ENCODE data around the genes KRTAP10-4, KRTAP10-6, KRTAP10-7 and KRTAP12-2.

GRCh38 chr21:43809375-43809788 lies 20.0 kb downstream of the RRP1 start:
- PRO-cap = no peak

DNA sequence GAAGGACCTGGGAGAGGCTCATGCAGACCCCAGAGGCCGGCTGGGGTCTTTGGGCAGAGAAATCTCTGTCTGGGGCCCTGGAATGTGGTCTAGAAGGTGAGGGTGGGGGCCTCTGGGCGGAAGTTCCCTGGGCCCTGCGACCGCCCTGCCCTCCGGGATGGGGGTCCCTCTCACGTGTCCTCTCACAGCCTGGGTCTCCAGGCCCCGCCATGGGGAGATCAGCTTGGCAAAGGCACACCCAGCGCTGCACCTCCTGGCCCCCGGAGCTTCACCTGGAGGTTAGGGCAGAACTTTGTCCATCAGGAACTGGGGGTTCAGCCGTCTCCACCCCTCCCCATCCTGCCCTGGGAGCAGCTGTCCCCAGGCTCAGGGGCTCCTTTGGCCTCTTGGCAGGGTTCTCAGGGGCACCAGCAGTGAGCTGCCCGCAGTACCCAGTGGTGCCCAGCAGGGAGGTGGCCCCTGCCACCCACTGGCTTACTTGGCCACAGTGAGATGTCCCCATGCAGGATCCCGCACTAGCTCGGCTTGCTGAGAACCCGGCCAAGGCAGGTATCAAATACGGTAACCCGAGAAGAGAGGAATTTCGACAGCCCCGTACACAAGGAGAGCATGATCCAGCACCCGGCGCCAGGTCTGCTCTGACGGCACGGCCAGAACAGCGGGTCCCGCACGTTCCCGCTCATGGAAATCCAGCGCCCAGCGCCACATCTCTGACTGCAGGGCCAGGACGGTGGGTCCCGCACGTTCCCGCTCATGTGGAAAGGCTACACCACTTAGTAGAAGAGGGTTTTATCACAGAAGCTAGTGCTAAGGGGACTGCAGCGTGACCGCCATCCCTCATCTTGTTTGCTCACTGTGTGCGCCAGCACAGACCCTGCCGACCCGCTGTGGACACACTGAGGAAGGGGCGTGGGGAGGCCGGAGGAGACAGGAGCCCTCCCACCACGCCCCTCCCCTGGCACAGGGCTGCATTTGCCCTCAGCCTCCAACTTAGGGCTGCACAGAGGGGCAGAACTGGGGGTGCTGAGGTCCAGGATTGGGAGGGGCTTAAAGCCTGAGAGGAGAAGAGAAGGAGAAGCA lies 36.8 kb downstream of the RRP1 start:
- PRO-cap = no peak

- PRO-cap = no peak
Measured at GRCh38 chr21:43826992-43827617, 37.7 kb downstream of the RRP1 start.

- PRO-cap = no peak
Measured at GRCh38 chr21:43967677-43968231, 44.4 kb upstream of the TRAPPC10 start.

DNA sequence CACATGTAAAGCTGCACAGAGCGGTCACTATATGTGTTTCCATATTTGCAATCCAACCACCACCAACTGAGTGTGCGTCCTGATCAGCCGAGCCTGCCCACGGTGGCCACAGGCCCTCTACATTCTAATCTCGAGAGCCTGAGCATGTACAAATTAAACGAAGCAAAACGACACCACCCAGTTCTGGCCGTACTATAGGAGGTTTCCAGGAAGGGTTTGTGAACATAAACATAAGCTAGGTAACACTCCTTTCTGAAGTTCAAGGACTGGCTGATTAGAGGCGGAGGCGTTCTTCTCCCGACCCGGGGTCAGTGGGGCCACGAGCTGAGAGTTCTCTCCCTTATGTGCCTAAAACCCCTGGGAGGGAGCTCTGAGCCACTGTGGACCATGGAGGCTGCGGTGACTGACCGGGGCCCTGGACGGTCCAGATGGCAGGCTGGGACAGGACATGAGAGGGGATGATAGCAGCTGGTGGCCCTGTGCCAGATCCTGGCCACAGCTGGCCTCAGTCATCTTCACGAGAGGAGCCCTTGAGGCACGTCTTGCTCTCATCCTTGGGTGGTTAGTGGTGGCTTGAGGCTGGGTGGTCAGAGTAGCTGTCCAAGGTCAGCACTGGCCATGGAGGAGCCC lies 39.1 kb upstream of the TRAPPC10 start:
- PRO-cap = no peak

DNA sequence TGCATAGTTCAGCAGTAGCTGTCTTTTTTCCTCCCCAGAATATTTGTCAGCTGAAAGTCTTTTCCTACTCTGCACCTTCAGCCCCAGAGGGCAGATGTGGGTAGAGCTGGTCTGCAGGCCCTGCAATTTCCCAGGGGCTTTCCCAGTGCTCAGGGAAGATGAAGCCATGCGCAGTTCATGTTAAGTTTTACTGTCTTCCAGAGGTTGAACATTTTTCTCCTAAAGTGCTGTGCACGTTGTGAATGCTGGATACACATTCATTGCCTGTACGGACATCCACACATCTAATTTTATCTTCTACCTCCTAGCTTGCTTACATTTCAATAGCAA lies 1.7 kb downstream of the TRAPPC10 start:
- PRO-cap = no peak

DNA sequence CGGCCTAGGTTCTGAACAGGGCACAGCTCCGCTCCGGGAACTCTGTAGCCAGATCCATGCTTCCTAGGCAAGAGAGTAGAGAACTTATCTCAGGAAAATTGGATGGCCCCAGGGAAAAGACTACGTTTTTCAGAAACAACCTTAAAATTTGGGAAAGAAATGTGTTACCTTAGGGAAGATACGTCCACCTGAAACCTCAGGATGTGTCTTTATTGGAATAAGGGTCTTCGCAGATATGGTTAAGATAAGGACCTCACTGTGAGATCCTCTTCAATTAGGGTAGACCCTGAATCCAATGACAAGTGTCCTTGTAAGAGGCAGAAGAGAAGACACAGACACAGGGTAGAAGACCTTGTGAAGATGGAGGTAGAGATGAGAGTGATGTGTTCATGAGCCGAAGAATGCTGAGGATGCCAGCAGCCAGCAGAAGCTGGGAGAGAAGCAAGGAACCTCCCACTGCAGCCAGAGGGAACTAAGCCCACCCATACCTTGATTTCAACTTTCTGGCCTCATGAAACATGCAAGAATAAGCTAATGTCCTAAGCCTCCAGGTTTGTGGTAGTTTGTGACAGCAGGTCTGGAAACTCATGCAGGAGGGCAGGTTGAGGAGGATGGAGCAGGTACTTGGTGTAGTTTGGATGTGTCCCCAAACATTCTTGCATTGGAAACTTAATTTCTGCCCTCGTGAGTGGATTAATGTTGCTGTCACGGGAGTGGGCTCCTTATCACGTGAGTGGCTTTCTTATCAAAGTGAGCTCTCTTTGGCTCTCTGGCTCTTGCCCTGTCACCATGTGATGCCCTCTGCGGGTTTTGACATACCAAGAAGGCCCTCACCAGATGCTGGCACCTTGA lies 22.6 kb downstream of the TRAPPC10 start:
- PRO-cap = no peak

GRCh38 chr21:44061872-44062659 lies 45.1 kb upstream of the PWP2 start:
- PRO-cap = no peak

DNA sequence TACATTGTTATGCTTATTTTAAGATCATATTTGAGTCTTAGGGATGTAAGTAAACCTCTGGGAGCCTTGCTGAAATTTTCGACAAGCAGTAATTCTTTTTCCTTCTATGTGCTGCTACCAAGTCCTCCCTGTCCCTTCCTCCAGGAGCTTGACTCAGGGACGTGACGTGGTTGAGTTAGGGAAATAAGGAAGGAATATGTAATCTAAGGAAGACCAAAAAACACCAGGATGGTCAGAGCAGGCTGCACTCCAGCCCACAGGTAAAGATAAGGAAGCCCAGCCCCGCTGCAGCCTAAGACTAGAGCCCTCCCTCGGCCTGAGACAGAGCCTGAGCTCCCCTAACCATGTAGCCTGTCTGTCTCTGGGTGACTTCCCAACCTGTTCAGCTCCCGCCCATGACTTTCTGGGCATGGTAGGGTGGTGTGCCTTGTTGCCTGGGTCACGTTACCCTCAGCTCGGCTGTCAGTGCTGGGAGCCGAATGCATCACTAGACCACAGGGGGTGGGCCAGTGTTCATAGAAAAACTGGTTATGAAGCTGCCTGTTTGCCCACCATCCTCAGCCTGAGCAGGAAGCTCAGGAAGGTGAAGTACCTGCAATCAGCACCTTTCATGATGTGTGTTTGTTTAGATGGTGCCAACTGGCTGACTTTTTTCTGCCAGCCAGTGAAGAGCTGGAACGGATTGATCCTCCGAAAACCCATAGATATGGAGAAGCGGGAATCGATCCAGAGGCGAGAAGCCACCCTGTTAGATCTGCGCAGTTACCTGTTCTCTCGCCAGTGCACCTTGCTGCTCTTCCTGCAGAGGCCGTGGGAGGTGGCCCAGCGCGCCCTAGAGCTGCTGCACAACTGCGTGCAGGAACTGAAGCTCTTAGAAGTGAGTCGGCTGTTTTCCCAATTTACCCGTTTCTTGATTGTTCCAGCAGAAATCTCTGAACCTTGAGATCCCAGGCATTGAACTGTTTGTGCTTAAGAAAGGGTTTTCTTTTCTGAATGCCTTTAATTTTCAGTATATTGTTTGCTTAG lies 44.0 kb upstream of the PWP2 start:
- PRO-cap = unidirectional peak, minus-strand start at position 502 of the sequence

DNA sequence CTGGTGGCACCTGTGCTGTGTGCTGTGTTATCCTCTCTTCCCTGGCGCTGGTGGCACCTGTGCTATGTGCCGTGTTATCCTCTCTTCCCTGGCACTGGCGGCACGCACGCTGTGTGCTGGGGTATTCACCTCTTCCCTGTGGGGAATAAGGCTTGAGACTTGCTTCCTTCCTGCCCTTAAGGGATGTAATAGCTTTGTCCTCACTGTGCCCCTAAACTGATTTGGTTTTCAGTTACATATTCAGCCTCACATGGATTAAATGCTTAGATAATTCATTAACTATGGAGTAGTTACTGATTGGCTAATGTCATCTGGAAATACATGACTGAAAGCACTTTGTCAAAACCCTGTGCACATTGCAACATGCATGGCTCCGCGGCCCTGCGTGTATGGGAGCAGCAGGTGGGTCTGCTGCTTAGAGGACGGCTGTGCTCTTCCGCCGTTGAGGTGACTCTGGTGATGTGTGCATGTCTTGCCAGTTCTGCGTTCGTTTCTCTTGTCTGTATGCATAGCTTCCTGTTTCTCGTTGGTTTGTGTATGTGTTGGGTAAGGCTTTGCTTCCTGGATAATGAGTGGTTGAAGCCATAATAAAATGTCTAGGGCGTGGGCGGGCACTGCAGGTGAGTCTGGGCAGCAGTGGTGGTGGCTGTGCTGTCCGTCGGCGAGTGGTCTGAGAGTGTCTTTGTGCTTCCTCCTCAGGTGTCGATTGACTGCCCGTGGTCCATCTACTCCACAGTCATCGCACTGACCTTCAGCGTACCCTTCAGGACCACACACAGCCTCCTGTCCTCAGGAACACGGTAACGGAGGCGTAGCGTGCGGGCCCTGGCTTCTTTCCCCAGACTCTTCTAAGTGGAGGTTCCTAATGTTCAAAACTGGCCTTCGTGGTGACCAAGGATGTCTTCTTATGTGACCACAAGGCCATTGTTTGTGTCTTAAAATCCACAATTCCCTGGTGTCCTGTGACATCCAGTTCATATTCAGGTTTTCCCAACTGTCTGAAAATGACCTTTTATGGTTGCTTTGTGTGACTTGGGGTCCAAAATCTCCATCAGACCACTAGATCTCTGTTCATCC lies 17.7 kb upstream of the PWP2 start:
- PRO-cap = no peak

GRCh38 chr21:44293821-44294020 lies 6.1 kb upstream of the PFKL start:
- PRO-cap = no peak

DNA sequence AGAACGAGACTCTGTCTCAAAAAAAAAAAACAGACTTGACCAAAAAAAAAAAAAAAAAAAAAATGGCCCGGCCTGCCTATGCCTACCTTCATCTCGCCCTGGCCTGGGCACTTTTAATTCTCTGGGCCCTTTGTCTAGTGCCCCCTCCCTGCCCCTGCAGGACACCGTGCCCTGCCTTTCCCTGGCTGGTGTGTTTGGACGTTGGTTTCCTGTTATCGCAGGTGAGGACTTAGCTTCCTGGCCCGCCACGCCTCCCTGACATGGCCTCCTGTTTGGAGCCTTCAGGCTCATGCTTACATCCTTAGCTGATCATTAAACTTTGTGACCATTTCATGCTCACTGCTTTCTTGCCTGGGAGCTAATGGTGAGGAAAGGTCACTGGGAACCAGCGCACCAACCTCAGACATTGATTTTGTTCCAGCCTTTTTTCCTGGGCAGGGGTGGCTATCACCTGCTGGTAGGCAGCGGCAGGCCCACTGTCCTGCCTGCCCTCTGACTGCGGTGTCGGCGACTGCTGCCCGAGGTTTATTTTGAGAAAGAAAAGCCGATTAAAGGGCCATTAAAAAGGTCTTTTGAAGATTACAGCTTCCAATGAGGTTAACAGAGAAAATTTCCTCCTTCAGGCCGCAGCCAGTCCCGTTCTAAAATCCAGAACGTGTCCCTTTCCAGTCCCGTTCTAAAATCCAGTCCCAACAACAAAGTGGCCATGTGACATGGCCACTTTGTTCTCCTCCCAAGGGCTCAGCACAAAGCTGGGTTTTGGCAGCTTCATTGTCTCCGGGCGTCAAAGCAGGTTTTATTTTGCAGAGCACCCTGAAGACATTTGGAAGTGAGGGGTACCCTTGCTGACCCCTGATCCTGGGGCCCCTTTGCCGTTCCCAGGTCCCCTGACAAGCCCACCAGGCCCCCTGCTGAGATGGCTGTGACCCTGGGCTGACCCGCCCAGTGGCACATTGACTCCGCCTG lies 3.8 kb downstream of the PFKL start:
- PRO-cap = no peak

DNA sequence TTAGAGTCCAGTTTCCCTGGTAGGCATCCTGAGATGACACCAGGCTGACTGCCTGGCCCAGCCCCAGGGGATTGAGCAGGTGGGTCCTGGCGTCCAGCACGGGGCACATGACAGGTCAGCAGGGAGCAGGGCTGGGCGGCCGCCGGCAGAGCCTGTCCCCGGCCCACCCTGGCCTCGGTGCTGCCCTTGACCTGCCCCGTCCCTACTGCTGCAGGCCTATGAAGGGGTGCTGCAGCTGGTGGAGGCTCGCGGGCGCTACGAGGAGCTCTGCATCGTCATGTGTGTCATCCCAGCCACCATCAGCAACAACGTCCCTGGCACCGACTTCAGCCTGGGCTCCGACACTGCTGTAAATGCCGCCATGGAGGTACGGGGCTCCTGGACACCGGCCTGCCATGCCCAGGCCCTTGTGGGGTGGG lies 15.6 kb downstream of the CFAP410 start:
- PRO-cap = no peak

DNA sequence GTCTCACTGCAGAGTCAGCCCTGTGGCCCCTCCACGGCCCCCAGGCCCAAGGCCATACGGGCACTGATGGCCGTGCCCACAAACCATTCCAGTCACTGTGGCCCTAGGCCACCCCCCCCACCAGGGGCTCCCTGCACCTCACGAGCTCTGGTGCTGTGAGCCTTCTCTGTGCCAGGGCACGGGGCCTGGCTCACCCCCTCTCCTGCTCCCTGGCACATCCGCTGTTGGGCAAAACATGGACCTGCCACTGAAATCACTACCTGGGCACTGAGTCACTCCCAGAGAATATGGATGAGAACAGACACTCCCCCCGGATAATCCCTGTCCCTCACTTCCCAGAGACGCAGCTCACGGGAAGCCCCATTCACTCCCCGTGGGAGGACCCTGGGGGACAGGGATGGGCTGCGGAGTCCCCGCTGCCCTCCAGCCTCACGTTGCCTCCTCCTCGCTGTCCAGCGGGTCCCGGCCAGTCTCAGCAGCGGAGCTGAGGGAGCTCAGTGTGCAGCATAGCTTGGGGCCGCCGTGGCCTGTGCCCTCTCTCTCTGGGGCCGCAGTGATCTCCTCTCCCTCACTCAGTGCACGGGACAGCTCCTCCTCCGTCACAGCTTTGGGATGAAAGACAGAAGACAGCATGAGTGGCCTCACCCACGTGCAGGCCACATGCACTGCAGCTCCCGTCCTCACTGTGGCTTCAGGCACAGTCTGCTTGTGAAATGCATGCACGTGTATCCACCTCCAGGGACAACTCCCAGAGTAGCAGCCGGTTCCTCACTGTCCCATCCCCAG lies 7.6 kb downstream of the CFAP410 start:
- PRO-cap = no peak

GRCh38 chr21:44483972-44484488 lies 28.7 kb downstream of the LRRC3 start:
- PRO-cap = no peak

DNA sequence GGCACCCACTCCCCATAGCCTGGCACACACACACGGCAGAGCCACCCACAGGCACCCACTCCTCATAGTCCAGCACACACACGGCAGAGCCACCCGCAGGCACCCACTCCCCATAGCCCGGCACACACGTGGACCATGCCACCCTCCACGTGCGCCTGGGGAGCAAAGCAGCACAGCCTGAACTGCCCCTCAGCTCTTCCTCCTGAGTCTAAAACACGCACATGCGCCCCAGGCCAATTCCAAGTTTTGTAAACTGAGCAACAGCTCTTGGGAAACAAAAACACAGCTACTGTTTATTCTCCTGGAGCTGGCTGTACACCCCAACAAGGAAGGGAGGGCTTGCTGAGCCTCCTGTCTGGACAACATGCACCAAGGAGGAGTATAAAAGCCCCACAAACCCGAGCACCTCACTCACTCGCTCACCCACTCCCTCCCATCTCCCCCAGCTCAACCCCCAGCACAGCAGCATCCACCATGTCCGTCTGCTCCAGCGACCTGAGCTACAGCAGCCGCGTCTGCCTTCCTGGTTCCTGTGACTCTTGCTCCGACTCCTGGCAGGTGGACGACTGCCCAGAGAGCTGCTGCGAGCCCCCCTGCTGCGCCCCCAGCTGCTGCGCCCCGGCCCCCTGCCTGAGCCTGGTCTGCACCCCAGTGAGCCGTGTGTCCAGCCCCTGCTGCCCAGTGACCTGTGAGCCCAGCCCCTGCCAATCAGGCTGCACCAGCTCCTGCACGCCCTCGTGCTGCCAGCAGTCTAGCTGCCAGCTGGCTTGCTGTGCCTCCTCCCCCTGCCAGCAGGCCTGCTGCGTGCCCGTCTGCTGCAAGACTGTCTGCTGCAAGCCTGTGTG lies at the start of gene KRTAP10-4:
KRTAP10-4 (plus strand) TSS at position 445 of the 845 bp plus-strand sequence.
- PRO-cap = no peak

DNA sequence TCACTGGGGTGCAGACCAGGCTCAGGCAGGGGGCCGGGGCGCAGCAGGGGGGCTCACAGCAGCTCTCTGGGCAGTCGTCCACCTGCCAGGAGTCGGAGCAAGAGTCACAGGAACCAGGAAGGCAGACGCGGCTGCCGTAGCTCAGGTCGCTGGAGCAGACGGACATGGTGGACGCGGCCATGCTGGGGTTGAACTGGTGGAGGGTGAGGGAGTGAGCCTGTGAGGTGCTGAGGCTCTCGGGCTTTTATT lies at the start of gene KRTAP10-6:
KRTAP10-6 (minus strand) TSS at position 202 of the 249 bp plus-strand sequence.
- PRO-cap = no peak

DNA sequence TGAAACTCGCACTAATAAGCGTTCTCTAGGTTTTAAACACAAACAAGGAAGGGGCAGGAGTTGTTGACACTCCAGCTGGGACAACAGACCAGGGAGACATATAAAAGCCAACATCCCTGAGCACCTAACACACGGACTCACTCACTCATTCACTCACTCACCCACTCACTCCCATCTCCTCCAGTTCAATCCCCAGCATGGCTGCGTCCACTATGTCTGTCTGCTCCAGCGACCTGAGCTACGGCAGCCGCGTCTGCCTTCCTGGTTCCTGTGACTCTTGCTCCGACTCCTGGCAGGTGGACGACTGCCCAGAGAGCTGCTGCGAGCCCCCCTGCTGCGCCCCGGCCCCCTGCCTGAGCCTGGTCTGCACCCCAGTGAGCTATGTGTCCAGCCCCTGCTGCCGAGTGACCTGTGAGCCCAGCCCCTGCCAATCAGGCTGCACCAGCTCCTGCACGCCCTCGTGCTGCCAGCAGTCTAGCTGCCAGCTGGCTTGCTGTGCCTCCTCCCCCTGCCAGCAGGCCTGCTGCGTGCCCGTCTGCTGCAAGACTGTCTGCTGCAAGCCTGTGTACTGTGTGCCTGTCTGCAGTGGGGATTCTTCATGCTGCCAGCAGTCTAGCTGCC lies at the start of gene KRTAP10-7:
KRTAP10-7 (plus strand) TSS at position 173 of the 621 bp plus-strand sequence.
- PRO-cap = no peak

GRCh38 chr21:44666600-44667320 lies at the start of gene KRTAP12-2:
KRTAP12-2 (minus strand) TSS chr21:44666927.
- PRO-cap = no peak

- PRO-cap = no peak
Measured at GRCh38 chr21:44696757-44697079, 254 bp upstream of the KRTAP10-12 start.